Lower leg skin (tissue), 2 donors: ENCODE data around the genes SH2B2 and RELN.

- PRO-cap, result no peak
- RAMPAGE, long total RNA, 2 experiments, result no peak in any of the 2 experiments
Measured at GRCh38 chr7:101857400-101857560, 39.9 kb downstream of the CUX1 start.

GRCh38 chr7:101899846-101900968 is 82.8 kb downstream of the CUX1 start:
- PRO-cap, result no peak
- RAMPAGE, long total RNA, 2 experiments, result no peak in any of the 2 experiments

- PRO-cap, result no peak
- RAMPAGE, long total RNA, 2 experiments, result no peak in any of the 2 experiments
Measured at GRCh38 chr7:101912901-101913657, 95.7 kb downstream of the CUX1 start.

GRCh38 chr7:101914906-101915384 is 97.5 kb downstream of the CUX1 start:
- PRO-cap, result no peak
- RAMPAGE, long total RNA, 2 experiments, result no peak in any of the 2 experiments

DNA sequence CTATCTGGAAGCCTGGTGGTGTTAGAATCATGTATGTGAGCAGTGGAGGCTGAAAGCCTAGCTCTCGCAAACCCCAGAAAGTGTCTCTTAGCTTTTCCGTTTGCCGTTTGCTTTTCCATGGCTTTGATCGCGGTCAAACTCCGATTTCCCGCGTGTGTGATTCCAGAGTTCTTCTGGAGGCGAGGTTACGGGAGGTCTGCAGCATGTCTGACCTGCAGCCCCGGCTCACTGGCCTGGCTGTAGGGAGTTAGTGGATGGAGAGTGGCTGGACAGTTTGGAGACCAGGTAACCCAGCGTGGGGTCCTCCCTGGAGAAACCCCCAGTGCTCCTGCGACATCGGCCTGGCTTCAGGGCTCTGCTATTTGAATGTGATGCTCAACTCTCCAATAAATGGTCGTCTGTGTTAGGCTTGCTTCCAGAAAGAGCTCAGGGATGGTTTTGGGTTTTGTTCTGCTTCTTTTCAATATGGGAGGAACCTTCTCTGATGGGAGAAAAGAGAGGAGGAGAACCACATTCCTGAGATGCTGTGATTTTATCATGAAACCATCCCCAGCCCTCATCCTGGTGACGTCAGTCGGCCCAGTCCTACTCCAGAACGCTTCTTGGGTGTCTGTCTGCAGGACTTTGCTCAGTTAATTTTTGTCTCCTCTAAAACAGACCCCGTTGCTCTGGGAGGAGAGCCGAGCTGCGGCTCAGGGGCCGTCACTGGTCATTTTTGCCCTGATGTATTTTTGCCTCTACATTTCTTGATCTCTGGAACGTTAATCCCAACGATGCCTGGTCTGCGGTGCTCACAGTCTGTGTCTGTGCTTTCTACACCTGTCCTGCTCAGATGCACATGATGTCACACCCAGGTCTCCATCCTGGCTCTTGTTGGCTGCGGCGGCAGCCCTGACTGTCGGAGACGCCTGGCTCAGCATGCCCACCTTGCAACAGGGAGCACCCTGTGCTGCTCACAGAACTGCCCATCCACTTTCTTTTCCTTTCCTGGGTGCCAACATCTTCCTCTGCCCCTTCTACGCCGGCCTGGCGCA is 105.8 kb downstream of the CUX1 start:
- PRO-cap, result no peak
- RAMPAGE, long total RNA, 2 experiments, result no peak in any of the 2 experiments

DNA sequence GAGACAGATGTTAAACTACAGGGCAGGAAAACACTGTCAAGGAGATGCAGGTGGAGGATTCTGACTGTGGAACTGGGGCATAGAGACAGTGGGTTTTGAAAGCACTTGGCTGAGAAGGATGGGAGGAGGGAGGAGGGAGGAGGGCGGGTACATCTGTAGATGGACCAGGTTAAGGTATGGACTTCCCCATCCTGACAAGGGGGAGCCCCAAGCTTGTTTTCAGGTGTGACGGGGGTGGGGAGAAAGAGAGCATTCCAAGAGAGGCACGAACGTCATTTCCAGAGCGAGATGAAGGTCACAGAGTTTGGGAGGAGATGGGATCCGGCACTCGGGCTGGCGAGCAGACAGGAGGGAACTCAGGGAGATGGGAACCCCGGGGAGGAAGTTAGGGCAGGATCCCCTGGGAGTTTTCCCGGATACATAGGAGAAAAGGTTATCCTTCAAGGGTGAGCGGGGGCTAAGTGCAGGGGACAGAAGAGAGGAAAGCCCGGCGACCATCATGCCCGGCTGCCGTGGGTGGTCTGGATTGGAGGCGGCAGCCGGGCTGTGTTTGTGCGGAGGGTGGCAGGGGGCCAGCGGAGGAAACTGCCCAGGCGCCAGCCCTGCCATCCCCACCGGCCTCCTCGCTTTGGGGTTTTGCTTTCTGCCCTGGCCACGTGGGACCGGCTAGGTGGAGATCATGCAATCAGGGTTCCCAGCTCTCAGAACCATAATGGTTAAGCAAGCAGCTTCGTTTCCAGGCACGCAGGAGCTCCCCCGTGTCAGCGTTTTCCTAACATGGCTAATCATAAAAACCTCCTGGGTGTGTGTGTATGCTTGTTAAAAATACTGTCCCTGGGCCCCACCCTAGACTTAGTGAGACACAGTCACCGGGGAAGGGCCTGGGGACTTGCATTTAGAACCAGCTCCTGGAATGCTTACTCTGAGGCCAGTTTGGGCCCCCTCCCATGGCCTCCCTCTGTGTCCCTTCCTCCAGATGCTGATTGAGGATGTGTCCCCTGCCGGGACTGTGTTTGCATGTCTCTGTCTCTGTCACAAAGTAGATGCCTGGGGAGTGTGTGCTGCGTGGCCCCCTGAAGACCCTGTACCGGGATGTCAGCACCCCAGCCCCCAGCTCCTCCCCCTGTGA is 119.1 kb downstream of the CUX1 start:
- PRO-cap, result no peak
- RAMPAGE, long total RNA, 2 experiments, result no peak in any of the 2 experiments

DNA sequence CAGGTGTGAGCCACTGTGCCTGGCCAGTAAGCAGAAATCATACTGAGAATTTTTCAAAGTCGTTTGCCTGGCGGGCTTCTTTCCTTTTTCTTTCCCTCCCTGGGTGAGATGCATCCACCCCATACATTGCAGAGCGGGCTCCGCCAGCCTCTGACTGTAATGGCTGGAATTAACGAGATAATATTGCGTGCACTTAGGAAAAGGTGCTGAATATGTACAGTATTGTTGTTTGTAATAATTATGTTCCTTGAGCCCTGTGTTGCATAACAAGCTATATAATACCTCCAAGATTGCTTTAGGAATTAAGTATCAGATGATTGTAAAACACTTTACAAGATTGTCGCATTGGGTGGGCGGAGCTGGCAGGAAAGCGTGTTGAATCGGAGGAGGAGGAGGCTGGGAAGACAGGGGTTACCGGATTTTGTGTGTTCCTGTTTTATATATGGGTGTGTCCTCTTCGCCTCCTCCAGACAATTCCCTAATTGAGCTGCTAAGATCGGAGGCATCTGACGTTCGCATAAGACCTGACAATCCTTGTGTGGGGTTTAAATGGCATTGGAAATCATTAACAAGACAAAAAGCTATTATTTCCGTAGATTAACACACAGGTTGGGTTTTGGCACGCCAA is 193.1 kb upstream of the SH2B2 start:
- PRO-cap, result no peak
- RAMPAGE, long total RNA, 2 experiments, result no peak in any of the 2 experiments

- PRO-cap, result no peak
- RAMPAGE, long total RNA, 2 experiments, result no peak in any of the 2 experiments
Measured at GRCh38 chr7:102101802-102102113, 184.9 kb upstream of the SH2B2 start.

DNA sequence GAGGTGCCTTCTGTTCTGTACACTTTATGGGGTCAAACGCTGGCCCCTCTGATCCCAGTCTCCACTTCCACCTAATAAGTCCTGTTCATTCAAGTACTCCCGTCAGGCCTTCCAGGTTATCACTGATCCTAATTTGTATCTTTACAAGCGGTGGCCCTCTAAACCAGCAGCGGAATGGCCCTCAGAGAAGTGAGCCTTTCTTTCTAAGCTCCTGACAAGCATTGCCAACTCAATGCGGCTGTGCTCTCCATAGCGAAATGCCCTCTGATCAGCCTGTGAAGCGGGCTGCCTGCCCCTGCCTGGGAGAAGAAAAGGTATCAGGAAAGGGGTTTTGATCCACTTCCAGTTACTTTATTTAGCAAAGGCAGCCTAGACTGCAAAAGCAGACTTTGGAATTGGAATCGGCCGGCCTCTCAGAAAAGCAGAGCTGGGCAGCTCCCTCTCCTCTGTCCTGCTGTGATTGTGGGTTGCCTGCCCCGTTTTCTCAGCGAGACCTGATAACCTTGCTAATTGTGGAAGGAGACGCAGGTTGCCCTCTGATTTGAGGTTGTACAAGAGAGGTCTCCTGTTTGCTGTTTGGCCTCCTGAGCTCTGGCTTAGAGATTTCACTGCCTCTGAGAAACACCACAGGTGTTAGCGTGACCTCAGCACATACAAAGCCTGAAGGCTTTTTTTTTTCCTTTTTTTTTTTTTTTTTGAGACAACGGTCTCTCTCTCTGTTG is 54.0 kb upstream of the SH2B2 start:
- PRO-cap, result no peak
- RAMPAGE, long total RNA, 2 experiments, result no peak in any of the 2 experiments

- PRO-cap, result bidirectional peak, plus-strand start at chr7:102286913, minus-strand start at chr7:102286725
- RAMPAGE, long total RNA, 2 experiments, result no peak in any of the 2 experiments
Measured at GRCh38 chr7:102286645-102287322, at the start of gene SH2B2. TSS of gene SH2B2 (plus strand) at chr7:102286868.

- PRO-cap, result no peak
- RAMPAGE, long total RNA, 2 experiments, result no peak in any of the 2 experiments
Measured at GRCh38 chr7:102383744-102384402, 12.3 kb upstream of the PRKRIP1 start.

DNA sequence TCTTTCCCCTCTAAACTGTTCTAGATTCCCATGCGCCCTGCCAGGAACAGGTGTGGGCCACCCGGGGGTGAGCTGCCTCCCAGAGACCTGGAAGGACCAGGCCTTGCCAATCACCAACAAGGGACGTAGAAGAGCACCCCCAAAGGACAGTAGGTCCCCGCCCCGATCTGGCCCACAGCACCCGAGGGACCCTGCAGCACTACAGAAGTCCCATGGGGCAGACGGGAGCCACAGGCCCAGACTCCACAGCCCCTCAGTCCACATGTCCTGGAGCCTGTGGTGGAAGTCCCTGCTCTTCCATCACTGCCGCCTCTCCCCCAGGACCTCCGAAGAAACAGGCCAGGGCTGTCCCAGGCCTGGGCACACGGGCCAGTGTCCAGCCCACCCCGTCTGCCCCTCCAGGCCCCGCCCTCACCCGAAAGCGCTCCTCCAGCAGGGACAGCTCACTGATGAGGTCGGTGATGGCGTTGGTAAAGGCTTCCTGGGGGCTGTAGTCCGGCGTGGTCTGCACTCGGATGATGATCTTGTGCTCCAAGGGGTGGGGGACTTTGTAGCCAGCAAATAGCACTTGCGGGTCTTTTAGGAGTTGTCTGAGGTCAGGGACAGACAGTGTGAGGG is 4.7 kb downstream of the POLR2J start:
- PRO-cap, result no peak
- RAMPAGE, long total RNA, 2 experiments, result no peak in any of the 2 experiments

DNA sequence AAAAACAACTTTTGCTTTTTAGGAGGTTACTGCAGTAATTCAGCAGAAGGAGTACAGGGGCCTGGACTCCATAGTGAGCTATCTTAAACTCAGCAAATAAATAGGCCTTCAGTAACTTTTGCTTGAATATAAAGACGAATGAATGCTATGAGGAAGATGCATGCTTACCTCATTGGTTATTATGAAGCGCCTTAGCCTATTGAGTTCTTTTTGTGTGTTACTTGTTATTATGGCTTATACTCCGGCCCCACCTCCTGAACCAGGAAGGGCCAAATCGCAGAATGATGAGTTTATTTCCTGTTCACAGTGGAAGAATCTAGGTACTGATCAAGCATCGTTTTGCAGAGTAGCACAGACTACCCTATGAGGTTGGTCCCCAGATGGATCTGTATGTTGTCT is 42.5 kb downstream of the FAM185A start:
- PRO-cap, result no peak
- RAMPAGE, long total RNA, 2 experiments, result no peak in any of the 2 experiments

DNA sequence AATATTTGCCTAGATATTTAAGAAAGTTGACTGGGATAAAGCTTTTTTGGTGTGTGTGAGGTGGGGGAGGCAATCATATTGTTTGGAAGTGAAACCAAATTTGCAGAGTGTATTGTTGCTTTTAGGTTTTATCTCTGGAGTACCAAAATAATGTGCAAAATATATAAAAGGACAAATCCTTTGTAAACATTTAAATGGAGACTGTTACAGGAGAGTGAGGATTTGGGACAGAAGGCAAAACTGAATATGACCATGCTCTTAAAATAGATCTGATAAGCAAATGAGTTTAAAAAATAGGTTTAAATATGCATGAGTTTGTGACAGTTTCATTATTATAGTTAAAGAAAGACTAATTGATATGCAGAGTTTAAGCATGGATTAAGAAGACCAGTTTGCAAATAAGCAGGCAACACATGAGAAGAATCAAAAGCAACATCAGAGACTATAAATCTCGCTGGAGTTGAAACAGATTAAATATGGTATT is 699 bp downstream of the LRRC17 start:
- PRO-cap, result no peak
- RAMPAGE, long total RNA, 2 experiments, result no peak in any of the 2 experiments

DNA sequence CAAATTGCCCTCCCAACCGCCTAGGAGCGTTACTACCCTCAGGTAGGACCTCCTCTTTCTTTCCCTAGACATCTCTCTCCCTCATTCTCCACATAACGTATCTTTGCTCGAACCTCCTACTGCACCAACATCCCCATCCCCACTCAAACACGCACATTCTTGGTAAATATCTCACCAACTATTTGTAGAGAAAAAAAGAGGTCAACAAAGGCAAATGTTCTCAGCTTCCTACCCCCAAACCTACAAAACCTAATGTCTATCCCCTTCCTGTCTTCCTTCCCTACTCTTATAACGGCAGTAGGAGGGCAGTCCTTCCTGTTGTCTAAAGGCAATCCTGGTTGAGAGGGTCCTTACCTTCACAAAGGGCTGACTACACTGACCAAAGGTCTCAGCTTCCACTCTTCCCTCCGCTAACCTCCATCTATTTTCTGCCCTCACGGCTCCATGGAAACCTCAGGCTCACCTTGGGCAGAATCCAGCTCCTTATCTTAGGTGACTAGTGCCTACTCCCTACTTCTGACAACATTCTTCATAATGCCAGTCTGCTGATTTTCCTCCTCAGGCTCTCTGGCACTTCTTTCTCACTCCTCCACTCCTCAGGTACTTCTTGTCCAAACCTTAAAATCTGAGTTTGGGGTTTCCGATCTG is 1.0 kb upstream of the ARMC10 start:
- PRO-cap, result no peak
- RAMPAGE, long total RNA, 2 experiments, result no peak in any of the 2 experiments

DNA sequence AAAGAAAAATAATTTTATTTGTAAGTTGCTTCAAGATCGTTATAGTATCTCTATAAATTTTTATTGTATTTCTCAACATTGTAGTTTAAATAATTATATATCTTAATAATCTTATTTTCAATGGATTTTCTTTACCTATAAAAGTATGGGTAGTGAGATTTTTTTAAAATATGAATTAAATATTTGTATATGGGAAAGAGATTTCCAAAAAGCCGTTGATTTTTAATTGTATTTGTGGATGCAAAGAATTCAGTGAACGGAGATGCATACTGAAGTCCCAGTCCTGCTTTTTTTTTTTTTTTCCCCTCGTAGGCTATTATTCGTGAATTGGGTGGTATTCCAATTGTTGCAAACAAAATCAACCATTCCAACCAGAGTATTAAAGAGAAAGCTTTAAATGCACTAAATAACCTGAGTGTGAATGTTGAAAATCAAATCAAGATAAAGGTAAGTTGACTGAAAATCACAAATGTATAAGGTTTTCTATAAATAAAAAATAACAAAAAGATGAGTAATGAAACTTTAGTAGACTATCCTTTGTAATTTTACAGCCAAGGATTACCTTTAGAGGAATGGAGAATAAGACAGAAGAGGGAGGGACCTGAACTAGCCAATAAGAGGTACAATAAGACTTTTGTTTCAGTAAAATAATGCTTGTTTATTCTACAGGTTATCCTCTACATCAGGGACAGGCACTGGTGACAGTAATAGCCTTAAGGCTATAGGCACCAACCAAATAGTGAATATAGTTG is 11.6 kb downstream of the ARMC10 start:
- PRO-cap, result no peak
- RAMPAGE, long total RNA, 2 experiments, result no peak in any of the 2 experiments

DNA sequence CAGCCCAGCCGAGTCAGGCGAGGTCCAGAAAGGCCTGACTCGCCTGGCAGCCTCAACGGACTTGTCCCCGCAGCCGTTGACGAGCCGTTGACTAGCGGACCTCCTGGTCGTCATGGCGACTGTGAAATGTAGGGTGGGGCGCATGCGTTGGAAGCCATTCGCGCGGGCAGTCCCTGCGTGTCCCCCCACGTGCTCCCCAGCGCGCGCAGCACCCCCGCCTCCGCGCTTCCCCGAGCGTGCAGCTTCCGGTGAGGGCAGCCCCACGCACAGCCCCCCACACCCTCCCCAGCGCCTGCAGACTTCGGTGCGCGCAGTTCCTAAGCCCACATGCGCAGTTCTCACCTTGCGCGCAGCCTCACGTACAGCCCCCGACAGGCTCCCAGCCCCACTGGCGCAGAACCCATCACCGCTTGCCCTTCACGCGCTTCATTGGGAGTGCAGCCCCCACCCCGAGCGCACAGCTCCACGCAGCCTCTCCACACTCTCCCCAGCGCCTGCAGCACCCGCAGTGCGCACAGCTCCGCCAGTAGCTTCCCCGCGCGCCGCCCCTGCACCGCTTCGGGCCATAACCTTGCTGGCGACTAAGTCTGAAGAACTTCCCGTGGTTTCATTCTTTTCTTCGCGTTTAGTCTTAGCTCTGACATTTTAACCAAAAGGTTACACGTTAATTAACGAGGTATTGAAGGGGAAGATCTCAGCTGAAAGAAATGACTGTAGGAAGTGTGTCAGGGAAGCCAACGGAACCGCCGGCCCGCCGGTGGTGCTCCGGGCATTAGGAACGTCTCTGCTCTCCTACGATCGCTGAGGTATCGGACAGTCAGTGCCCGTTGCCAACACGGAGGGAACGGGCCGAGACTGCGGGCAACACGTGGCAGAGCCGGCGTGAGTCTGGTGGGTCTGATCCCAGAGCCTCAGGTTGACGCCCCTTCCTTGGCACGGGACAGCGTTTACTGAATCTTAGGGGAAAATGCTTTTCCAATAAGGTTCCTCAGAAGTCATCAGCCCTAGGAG is 16.7 kb upstream of the PMPCB start:
- PRO-cap, result no peak
- RAMPAGE, long total RNA, 2 experiments, result no peak in any of the 2 experiments

DNA sequence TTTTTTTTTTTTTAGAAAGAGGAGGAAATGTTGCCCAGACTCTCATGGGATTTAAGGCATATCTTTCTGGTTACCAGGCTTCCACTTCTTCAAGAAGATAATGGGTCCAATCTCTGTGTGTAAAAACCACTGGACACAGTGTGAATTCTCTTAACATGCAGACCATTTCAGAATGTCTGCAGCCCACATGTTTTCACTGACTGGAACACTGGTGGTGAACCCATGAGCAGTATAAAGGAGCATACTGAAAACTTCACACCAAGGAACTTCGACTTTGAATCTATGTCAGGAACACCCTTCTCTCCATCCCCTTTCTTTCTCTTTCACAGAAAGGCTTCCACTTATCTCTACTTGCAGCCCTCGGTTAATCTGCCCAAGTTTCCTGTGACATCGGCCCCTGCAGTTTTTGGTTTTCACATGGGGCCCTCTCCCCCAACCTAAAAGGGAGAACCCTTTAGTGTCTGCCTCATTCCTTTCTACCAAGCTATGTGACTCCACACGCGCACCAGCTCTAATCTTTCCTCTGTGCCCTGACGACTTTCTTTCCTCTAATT is 70.2 kb downstream of the RELN start:
- PRO-cap, result no peak
- RAMPAGE, long total RNA, 2 experiments, result no peak in any of the 2 experiments

- PRO-cap, result no peak
- RAMPAGE, long total RNA, 2 experiments, result no peak in any of the 2 experiments
Measured at GRCh38 chr7:103987363-103987883, 2.0 kb downstream of the RELN start.

- PRO-cap, result bidirectional peak, plus-strand start at chr7:103989794, minus-strand start at chr7:103989632
- RAMPAGE, long total RNA, 2 experiments, result no peak in any of the 2 experiments
Measured at GRCh38 chr7:103989471-103990369, at the start of gene RELN. TSS of gene RELN (minus strand) at chr7:103989658.